ENCODE measurements around a stretch of chr11.

- PRO-cap = no peak
- RAMPAGE, long total RNA, 2 experiments = no peak in any of the 2 experiments
These were observed 7.5 kb downstream of the STARD10 start for GRCh38 chr11:72786276-72786763.

GRCh38 chr11:72825186-72825555, 11.0 kb downstream of the ATG16L2 start:
- PRO-cap = no peak
- RAMPAGE, long total RNA, 2 experiments = no peak in any of the 2 experiments

DNA sequence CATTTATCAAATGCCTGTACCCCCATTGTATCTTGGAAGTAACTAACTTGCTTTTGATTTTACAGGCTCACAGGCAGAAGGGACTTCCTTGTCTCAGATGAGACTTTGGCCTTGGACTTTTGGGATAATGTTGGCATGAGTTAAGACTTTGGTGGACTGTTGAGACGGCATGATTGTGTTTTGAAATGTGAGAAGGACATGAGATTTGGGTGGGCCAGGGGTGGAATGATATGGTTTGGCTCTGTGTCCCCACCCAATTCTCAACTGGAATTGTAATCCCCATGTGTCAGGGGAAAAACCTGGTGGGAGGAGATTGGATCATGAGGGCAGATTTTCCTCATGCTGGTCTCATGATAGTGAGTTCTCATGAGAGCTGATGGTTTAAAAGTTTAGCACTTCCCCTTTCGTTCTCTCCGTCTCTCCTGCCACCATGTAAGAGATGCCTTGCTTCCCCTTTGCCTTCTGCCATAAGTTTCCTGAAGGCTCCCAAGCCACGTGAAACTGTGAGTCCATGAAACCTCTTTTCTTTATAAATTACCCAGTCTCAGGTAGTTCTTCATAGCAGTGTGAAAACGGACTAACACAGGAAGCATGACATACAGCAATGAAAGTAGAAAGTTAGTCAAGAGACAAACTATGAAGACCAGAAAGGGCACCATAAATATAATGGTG, 113.5 kb downstream of the FCHSD2 start:
- PRO-cap = no peak
- RAMPAGE, long total RNA, 2 experiments = no peak in any of the 2 experiments

GRCh38 chr11:73047992-73048501, 94.1 kb downstream of the FCHSD2 start:
- PRO-cap = no peak
- RAMPAGE, long total RNA, 2 experiments = no peak in any of the 2 experiments

- PRO-cap = no peak
- RAMPAGE, long total RNA, 2 experiments = no peak in any of the 2 experiments
These were observed 5.3 kb downstream of the FCHSD2 start for GRCh38 chr11:73136839-73137222.

DNA sequence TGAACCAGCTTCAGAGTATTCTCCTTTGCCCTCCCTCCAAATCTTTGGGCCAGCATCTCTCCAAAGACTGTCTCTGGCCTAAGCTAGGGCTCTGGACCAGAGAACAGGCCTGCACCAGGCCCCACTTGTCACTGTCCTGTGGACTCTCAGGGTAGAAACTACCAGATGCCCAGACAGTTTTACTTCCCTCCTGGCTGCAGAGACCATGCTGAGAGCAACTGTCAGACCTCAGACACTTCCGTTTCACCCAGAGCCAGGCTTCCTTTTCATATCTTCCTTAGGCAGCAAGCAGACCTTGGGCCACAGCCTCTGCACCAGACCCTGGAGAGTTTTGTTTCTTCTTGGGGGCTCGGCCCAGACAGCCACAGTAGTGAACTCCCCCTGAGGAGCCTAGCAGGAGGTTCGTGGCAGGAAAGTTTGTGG, 12.0 kb upstream of the FCHSD2 start:
- PRO-cap = no peak
- RAMPAGE, long total RNA, 2 experiments = no peak in any of the 2 experiments

GRCh38 chr11:73195218-73195855, 22.7 kb upstream of the P2RY2 start:
- PRO-cap = no peak
- RAMPAGE, long total RNA, 2 experiments = no peak in any of the 2 experiments

GRCh38 chr11:73334495-73335208, 26.6 kb downstream of the ARHGEF17 start:
- PRO-cap = no peak
- RAMPAGE, long total RNA, 2 experiments = no peak in any of the 2 experiments

DNA sequence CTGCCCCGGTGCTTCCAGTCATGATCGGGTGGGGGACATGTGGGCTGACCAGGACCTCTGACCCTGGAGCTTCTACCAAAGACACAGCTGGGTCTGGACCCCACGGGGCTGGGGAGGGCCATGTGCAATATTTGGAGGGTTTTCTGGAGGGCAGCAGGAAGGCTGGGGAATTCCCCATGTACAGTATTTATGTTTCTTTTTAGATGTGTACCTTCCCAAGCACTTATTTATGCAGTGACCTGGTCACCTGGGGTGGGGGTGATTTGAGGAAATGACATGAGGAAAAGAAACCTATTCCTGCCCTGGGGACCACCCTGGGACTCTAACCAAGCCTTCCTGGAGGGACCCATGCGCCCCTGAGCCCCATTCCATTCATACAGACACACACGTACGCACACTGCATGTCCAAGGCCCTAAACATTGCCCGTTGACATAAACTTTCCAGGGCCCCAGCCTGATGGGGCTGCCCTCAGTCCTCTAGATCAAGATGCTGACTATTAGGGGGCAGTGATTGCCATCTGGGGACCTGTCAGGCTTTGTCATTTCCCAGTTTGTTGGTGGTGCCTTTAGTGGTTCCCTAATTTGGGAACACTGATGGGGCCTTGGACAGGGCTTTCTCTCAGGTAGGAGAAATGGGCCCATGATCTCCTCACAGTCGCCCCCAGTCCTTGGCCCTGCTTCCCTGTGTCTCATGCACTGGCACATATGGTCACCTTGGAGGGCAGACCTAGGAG, 8.0 kb upstream of the RELT start:
- PRO-cap = no peak
- RAMPAGE, long total RNA, 2 experiments = no peak in any of the 2 experiments

- PRO-cap = no peak
- RAMPAGE, long total RNA, 2 experiments = no peak in any of the 2 experiments
These were observed 8.8 kb downstream of the RELT start for GRCh38 chr11:73384750-73385598.

DNA sequence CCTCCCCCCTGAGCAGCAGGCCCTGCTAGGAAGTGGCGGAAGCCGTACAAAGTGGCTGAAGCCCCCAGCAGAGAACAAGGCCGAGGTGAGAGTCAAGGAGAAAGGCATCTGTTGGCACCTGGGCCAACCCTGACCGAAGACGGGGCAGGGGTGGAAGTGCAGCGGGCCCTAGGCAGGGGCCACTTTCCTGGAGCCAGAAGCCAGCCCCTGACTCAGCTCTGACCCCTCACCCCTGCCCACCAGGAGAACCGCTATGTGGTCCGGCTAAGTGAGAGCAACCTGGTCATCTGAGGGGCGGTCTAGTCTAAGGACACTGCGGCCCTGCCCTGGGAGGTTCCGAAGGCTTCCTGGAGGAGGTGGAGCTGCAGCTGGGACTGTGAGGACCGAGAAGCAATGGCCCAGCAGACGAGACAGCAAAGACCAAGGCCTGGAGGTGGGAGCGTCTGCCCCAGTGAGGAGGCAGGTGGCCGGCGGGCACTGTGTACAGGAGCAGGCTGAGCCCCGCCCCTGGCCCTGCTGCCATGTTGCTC, 19.1 kb downstream of the RELT start:
- PRO-cap = no peak
- RAMPAGE, long total RNA, 2 experiments = no peak in any of the 2 experiments

- PRO-cap = no peak
- RAMPAGE, long total RNA, 2 experiments = no peak in any of the 2 experiments
These were observed 85.5 kb downstream of the RELT start for GRCh38 chr11:73461829-73462046.

- PRO-cap = no peak
- RAMPAGE, long total RNA, 2 experiments = no peak in any of the 2 experiments
These were observed 107.5 kb downstream of the FAM168A start for GRCh38 chr11:73490287-73490940.

GRCh38 chr11:73538227-73539170, 59.4 kb downstream of the FAM168A start:
- PRO-cap = no peak
- RAMPAGE, long total RNA, 2 experiments = no peak in any of the 2 experiments

GRCh38 chr11:73595588-73596099, 2.3 kb downstream of the FAM168A start:
- PRO-cap = no peak
- RAMPAGE, long total RNA, 2 experiments = no peak in any of the 2 experiments

- PRO-cap = unidirectional peak, plus-strand start at chr11:73647571; unidirectional peak, plus-strand start at chr11:73647655
- RAMPAGE, long total RNA, 2 experiments = start-site peak on the plus strand in 1 of 2 experiments, at chr11:73647567-73647684 at its widest, 294 reads per replicate
These were observed 1.1 kb downstream of the PLEKHB1 start for GRCh38 chr11:73647375-73648067.

GRCh38 chr11:73651964-73653044, 5.9 kb downstream of the PLEKHB1 start:
- PRO-cap = no peak
- RAMPAGE, long total RNA, 2 experiments = no peak in any of the 2 experiments

DNA sequence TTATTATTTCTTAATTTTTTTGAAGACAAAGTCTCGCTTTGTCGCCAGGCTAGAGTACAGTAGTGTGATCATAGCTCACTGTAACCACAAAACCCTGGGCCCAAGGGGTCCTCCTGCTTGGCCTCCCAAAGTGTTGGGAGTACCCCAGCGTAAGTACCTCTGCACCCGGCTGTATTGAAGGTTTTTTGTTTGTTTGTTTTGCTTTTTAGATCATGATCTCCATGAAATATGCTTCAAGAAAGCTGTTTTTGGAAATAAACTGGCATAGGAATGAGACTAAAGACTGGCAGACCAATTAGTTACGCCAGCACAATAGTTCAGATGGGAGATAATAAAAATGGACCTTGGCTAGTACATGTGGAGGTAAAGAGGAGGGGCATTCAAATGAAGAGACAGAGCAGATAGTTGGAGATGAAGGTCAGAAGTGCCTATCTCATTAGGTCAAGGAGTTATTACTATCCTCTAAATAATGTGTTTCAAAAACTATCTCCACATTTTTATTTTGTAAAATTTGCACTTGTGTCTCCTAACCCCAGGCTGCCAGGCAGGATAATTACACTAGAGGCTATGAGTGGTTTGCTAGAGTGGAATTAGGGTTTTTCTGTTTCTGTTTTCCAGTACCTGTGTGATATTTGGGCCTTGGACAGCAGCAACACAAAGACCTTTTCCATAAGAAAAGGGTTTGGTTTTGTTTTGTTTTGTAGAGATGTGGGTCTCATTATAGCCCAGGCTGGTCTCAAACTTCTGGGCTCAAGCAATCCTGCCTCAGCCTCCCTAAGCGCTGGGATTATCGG, 4.0 kb upstream of the MRPL48 start:
- PRO-cap = no peak
- RAMPAGE, long total RNA, 2 experiments = no peak in any of the 2 experiments

GRCh38 chr11:73899034-73899367, 22.2 kb downstream of the PAAF1 start:
- PRO-cap = no peak
- RAMPAGE, long total RNA, 2 experiments = no peak in any of the 2 experiments

DNA sequence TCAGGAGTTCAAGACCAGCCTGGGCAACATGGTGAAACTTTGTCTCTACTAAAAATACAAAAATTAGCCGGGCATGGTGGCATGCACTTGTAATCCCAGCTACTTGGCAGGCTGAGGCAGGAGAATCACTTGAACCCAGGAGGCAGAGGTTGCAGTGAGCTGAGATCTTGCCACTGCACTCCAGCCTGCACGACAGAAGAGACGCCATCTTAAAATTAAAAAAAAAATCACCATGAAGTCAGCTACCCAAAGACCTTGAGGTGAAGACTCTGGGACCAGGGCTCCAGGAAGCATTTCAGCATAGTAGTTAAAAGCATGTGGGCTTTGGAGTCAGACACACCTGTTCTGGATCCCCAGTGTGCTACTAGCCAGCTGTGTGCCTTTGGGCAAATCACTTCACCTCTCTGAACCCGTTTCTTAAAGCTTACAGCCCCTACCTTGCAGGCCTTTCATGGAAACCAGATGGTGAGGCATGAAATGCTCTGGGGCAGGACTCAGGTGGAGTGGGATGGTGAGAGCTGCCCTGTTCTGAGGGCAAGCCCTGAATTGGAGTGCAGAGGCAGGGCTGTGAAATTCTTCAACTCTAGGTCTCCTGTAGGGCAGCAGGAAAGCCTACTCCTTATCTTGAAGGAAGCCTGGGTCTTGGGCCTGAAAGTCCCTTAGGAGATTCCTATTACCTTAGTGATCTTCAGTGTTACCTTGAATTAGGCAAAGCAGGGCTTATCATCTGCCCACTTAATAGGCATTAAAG, 10.5 kb downstream of the UCP2 start:
- PRO-cap = no peak
- RAMPAGE, long total RNA, 2 experiments = no peak in any of the 2 experiments